Occipital lobe (tissue), 2 donors: ENCODE measurements around a stretch of chr5.

GRCh38 chr5:42800735-42801332 is 10.9 kb downstream of the SELENOP start:
- RAMPAGE, long total RNA = no peak

DNA sequence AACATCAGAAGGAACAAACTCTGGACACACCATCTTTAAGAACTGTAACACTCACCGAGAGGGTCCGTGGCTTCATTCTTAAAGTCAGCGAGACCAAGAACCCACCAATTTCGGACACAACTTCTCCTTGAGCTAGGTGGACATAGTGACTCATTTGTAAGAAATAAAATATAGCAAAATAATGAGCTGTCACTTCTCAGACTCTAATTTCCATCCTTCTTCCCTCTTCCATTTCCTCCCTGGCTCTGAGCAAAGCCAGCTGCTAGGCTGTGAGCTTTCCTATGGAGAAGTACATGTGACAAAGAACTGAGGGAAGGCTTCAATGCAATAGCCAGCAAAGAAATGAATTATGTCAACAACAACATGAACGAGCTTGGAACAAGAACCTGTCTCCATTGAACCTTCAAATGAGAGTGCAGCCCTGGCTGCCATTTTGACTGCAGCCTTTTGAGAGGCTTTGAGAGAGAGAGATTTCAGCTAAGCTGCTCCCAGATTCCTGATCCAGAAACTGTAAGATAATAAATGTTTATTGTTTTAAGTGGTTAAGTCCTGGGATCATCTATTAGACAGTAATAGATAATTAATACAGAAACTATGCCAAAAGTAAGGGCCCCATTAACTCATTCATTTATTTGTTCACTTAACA is 26.0 kb upstream of the SELENOP start:
- RAMPAGE, long total RNA = no peak

- RAMPAGE, long total RNA = no peak
Observed at GRCh38 chr5:42858521-42859151, 46.9 kb upstream of the SELENOP start.

DNA sequence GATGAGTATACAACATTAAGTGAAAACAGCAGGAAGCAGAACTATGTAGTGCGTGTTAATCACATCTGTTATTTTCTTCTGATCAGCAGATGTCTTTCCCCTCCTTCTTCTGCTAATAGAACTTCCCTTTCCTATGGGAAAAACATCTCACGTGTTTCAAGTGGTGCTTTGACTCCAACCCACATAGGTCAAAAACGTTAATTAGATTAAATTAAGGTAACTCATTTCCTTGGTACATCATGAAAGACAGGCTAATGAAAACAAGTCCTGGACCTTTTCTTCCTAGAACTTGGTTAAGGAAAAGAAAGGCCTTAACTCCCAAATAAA is 70.1 kb upstream of the SELENOP start:
- RAMPAGE, long total RNA = no peak

DNA sequence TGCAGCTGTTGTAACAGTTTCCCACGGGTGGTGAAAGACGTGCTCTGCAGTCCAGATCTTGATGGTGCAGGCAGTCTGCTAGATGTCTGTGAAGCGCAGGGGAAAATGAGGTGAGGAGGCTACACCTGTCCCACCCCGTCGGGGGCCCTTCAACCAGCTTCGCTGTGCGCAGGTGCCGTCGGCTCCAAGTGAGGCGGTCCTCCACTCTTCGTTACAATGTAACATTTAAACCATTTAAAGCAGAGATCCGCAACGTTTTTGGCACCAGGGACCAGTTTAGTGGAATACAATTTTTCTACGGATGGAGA is 96.9 kb upstream of the SELENOP start:
- RAMPAGE, long total RNA = no peak

GRCh38 chr5:43020403-43020799 is 19.7 kb downstream of the ANXA2R start:
- RAMPAGE, long total RNA = no peak

- RAMPAGE, long total RNA = no peak
Observed at GRCh38 chr5:43037098-43037781, 2.9 kb downstream of the ANXA2R start.

DNA sequence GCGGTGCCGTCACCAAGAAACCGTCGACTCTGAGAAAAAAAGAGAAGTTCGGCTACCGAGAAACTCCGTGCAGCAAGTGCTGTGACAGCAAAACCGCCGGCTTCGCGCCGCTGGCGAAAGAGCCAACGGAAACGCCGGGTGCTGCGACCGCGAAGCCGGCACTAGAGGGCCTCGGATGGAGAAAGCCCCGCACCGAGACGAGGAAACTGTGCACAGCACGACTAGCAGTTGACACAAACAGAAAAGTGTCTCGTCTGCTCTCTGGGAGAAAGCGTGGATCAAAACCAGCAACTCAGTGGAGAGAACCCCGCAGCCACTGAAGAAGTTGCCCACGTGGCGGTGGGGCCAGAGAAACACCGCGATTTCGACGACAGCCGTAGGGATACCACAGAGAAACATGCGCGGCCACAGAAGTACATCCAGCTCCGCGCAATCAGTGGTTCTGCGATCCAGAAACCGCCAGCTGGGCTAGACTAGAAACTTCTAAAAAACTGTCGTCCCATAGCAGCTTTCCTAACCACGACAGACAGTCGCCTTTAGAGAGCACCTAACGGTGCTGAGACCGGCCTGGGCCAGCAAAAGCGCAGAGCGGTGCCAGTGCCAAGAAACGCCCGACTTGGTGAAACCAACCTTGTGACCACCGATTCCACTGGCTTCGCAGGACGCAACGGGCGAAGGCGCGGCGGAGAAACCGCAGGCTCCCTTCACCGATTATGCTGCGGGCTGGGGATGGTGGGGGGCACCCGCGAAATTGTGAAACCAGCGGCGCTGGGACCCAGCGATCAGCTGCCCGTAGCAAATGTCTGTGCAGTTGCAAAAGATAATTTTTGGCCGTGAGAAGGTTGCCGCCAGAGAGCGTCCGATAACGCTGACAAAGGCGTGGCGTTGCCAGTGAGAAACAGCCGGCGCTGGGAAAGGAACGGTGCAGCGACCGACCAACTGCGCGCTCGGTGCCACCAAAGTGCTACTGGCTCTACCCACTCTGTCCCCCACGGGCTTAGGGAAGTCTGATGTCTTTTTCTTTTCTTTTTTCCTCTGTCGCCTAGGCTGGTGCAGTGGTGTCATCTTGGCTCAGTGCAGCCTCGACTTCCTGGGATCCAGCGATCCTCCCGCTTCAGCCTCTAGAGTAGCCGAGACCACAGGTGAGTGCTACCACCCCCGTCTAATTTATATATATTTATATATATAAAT is 2.7 kb upstream of the ANXA2R start:
- RAMPAGE, long total RNA = no peak

- RAMPAGE, long total RNA = no peak
Observed at GRCh38 chr5:43193362-43194158, 1.5 kb downstream of the NIM1K start.

GRCh38 chr5:43290097-43291278 is 22.7 kb downstream of the HMGCS1 start:
- RAMPAGE, long total RNA = no peak

DNA sequence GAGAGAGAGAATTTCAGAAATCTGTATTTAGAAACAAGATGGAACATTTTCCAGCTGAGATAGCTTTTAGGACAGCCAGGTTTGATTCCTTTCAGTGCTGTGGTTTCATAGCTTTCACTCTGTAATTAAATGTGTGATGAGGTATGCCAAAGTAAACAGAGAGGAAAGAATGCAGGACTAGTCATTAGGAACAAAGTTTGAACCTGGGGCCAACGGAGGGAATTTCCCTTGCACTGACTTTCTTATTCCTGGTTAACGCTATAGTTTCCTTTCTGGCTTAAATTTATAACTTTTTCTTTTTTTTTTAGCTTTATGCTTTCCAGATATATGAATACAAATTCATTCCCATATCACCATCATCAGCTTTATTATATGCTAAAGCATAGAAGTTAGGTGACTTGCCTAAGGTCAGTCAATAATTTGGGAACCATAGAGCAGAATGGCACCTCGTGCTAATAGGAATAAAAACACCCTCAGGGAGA is 10.0 kb upstream of the CCL28 start:
- RAMPAGE, long total RNA = no peak

DNA sequence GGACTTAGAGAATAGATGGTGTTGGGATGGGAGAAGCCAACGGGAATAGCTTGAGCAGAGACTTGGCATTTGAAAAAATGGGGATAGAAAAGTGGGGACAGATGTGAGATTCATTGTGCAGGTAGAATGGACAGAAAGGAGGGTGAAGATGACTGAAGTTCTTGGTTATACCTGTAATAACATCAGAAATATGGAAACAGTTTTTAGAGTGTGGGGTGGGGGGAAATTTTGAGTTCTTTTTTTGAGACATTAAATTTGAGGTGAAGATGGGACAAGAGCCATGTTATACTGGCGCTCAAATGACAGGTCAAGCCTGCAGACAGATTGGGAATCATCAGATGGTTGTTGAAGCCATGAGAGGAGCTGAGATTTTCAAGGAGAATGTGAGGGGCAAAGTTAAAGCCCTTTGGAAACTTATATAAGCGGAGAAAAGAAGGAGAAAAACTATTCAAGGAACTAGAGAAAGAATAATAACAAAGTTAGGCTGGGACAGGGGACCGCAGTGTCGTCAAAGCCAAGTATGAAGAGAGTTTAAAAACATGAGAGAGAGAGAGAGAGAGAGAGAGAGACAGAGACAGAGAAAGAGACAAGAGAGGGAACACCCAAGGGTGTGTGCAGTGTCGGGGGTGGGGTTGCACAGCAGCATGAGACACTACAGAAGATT is 74.0 kb downstream of the NNT start:
- RAMPAGE, long total RNA = no peak

- RAMPAGE, long total RNA = no peak
Observed at GRCh38 chr5:43677523-43677945, 74.6 kb downstream of the NNT start.

DNA sequence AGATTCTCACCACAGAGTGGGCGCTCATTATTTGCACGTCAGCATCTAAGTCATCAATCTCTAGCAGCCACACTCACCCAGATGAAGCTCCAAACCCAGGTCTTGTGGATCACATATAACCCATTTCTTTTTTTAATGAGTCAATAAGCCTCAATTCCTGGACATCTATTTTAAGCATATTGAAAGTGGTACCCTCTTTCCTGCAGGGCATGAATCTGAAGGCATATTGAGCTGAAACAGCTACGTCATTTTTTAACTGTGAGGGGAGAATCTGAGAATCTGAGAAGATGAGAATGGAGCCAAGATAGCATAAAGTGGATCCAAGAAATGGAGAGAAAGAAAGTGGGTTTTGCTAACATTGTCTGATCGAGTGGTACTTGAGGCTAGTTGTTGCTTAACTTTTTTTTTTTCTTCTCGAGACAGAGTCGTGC is 198.1 kb upstream of the FGF10 start:
- RAMPAGE, long total RNA = no peak

GRCh38 chr5:44942391-44942915 is 133.7 kb downstream of the MRPS30 start:
- RAMPAGE, long total RNA = no peak

- RAMPAGE, long total RNA = no peak
Observed at GRCh38 chr5:50668198-50668659, 1.8 kb downstream of the PARP8 start.

DNA sequence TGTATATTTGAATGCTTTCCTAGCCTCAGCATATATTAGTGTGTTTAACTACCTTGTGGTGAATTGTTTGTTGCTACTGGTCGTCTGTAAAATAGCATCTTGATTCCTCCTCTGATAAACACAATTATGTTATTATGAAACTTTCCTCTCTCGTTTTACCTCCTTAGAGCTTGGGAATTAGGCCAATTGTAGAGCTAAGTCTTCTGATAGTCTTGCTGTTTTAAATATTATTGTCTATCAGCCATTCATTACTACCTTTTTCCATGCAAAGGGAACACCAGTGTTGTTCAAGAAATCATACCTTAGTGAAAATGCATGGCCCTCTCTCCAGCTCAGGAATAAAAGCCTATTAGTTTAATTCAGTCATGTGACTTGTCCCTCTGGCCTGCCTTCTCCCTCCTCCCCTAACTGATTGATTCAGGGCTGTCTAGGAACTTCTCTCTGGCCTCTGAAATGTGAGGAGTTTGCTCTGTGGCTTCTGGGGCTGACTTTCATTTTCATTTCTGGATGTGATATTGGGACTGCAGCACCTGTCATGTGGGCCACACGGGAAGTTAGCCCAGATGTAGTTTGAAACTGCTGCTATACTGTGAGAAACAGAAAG is 44.7 kb downstream of the PARP8 start:
- RAMPAGE, long total RNA = no peak

- RAMPAGE, long total RNA = no peak
Observed at GRCh38 chr5:50967403-50968134, 301.1 kb downstream of the PARP8 start.

GRCh38 chr5:51381676-51382065 is 1.6 kb upstream of the ISL1 start:
- RAMPAGE, long total RNA = no peak

GRCh38 chr5:52787306-52787603 is 461 bp upstream of the ITGA1 start:
- RAMPAGE, long total RNA = no peak